HT-29 (cell line): ENCODE measurements around a stretch of chr11.

DNA sequence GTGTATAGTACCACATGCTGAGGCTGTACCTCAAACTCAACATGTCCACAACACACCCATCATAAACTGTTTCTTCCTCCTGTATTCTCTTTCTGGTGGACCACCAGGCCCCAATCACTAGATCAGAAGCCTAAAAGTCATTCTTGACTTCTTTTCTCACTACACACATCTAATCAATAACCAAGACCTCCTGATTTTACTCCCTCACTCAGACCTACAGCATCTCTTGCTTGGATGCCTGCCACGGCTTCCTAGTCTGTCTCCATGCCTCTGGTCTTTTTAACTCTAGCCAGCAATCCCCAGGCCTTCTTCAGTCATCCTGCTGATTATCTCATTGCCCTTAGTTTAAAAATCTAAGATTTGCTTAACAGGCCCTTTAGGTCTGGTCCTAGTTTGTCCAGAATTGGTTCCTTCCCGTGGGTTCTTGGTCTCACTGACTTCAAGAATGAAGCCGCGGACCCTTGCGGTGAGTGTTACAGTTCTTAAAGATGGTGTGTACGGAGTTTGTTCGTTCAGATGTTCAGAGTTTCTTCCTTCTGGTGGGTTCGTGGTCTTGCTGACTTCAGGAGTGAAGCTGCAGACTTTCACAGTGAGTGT lies 3.2 kb downstream of the APIP start:
- RAMPAGE, long total RNA, result no peak

DNA sequence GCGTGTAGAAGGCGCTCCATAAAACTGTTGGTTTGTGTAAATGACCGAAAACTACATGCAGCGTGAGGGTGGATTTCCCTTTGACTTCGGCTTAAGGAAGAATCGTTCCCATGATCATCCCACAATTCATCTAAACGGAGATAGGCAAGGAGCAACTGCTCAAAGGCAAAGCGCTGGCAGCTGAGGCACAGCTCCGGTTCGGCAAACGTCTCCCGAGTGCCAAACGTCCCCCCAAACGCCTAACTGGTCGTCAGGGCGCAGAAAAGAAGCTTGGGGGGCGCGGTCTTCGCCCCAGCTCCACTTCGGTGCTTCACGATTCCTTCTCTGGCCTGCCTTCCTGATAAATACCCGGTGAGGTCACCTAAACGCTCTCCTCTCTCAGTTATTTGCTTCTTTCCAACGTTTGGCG lies 587 bp downstream of the APIP start:
- RAMPAGE, long total RNA, result no peak

DNA sequence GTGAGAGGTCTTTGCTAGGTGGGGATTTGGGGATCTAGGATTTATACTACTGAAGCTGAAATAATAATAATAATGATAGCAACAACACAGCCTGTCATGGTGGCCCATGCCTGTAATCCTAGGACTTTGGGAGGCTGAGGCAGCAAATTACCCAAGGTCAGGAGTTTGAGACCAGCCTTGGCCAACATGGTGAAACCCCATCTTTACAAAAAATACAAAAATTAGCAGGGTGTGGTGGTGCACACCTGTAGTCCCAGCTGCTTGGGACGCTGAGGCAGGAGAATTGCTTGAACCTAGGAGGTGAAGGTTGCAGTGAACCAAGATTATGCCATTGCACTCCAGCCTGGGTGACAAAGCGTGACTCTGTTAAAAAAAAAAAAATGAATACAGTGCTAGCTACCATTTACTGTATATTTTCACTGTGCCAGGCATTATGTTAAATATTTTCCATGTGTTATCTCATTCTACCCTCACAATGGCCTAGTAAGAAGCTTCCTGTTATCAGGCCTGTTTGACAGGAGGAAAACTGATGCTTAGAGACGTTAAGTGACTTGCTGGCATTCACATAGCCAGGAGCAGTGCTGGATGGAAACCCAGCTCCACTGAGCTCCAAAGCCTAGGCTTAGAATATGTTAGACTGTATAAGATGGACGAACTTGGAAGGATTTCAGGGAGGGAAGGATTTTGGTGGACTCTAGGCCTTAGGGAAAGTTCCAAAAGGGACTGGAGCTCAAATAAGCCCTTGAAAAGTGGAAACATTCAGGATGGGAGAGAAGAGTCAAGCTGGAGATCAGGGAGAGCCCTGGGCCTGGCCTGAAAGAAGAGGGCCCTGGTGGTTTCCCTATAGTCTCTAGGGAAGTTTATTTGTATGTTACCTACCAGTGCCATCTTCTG lies 1.9 kb downstream of the CD44 start:
- RAMPAGE, long total RNA, result no peak

DNA sequence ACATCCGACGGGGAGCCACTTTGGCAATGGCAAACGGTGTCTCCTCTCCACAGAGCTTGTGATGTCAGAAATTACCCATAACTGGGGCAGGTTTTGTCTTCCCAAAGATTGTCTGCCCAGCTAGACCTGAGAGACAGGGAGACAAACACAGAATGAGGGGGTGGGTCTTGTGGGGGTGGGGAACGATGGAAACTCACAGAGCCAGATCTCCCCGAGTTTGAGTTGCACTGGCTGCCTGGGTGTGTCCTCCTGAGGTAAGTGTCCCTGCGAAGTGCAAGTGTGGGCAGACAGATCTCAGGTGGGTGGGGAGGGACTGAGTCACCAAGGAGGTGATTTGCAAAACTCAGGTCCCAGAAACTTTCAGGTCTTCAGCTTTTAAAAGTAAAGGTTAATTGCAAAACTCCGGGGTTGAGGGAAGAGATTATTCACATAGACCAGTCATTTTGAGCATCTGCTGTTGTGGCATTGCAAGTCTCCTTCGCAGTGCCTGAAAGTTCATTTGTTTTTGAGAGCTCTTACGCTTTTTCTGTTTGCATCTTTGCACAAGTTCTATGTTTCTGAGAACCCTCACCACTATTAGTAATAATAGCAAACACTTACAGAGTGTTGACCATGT lies 7.0 kb downstream of the CD44 start:
- RAMPAGE, long total RNA, result no peak

DNA sequence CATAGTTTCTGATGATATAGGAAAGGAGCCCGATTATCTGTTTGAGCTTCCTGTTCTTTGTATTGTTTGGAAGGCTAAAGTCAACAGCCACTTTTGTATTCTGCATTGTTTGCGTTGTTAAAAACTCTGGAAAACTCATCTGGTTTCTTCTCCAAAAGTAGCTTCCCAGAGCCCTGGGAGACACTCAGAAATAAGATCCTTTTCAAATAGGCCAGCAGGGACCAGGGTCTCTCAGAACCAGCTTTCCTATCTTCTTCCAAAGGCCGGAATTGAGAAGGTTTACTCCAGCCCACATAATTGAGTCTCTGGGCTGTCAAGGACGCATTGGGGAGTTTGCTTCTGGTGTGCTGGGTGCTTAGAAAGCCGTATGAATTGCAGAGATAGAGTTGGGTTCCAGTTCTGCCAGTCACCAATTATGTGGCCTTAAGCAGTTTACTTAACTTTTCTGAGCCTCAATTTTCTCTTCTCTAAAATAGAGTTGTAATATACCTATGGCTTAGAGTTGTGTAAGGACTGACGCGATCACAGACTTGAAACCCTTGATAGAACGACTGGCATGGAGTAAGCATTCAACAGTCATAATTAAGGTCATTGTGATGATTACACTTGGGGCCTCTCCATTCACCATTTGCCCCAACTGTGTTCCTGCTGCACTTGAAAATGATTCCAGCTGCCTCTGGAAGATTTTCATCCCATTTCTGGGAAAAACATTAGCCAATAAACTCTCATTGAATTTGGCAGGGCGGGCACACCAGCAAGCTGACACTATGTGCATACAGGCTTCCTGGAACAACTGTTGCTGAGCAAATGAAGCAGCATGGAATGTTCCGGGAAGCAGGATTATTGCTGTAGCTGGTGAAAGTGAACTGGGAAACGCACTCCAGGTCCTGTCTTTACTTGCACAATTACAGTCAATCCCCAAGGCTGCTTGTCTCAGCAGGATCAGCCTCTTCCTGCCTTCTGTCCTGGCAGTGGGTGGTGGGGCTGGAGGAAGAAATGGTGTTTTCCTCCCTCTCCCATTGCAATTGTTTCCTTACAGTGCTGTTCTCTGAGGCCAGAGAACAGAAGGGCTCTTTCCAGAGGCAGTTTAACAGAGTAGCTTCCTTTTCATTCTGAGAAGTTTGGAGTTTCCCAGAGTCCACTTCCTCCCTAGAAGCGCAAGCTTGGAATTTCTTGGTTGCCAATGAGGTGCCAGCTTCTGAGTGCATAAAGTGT lies 19.4 kb downstream of the CD44 start:
- RAMPAGE, long total RNA, result no peak

DNA sequence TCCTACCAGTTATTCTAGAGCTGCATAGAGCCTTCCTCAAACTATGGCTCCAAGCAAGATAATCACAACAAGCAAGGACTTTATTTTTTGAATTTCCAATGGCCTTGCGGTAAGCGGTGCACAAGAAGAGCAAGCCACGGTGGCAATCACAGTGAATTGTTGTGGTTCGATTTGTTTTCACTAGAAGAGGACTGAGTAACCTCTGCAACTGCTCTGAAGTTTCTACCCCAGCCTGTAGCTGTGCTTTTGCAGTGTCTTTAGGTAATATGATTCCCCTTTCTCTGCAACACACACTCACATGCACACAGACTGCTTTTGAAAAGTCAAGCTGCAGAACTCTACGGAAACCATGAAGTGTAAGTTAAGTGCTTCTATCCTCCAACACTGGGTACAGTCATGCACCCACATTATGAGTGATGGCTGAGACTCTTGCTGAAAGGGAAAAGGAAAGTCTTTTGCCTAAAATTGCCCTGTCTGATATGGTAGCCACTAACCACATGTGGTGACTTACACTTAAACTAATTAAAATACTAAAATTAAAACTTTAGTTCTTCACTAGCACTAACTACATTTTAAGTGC lies 38.4 kb downstream of the CD44 start:
- RAMPAGE, long total RNA, result no peak

- RAMPAGE, long total RNA, result no peak
Measured at GRCh38 chr11:35207930-35208406, 69.0 kb downstream of the CD44 start.

- RAMPAGE, long total RNA, result no peak
Measured at GRCh38 chr11:35289138-35289460, 130.3 kb downstream of the SLC1A2 start.

DNA sequence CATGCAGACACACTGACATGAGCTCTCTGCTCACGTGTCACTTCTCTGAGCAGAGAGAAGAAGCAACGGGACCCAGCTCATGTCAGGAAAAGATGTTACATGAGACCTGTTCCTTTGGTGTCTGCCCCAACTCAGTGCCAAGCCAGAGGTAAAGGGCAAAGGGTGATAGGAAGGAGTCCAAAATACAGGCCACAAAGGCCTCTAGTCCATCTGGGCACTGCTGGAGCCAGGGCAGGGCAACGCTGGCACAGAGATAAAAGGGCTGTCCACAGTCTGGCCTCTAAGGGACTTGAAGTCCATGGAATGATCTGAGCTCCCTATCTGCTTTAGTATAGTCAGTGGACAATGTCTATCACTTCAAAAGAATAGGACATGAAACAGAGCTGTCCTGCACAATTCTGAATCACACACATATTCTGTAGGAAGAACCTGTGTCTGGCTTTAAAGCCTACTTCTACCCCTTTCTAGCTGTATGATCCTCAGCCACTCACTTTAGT lies 79.2 kb downstream of the SLC1A2 start:
- RAMPAGE, long total RNA, result no peak

DNA sequence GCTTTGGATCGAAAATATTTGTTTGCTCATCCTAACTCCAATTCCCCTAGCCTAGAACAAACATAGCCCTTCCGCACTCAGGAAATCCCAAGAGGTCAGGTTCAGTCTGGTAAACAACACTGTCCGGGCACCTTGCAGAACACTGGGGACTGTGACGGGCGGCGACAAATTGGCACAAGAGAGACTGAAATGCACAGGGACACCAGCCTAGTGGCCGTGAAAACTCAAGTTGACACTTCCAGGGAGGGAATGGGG lies 345 bp upstream of the TRIM44 start:
- RAMPAGE, long total RNA, result no peak

DNA sequence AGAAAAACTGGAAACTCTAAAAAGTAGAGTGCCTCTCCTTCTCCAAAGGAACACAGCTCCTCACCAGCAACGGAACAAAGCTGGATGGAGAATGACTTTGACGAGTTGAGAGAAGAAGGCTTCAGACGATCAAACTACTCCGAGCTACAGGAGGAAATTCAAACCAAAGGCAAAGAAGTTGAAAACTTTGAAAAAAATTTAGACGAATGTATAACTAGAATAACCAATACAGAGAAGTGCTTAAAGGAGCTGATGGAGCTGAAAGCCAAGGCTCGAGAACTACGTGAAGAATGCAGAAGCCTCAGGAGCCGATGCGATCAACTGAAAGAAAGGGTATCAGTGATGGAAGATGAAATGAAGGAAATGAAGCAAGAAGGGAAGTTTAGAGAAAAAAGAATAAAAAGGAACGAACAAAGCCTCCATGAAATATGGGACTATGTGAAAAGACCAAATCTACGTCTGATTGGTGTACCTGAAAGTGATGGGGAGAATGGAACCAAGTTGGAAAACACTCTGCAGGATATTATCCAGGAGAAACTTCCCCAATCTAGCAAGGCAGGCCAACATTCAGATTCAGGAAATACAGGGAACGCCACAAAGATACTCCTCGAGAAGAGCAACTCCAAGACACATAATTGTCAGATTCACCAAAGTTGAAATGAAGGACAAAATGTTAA lies 41.4 kb downstream of the TRIM44 start:
- RAMPAGE, long total RNA, result no peak

GRCh38 chr11:36002170-36002736 lies 58.4 kb downstream of the LDLRAD3 start:
- RAMPAGE, long total RNA, result no peak

GRCh38 chr11:36373101-36373389 lies 77.0 kb downstream of the PRR5L start:
- RAMPAGE, long total RNA, result no peak

GRCh38 chr11:37451812-37452483 lies 853.9 kb upstream of the RAG2 start:
- RAMPAGE, long total RNA, result no peak

- RAMPAGE, long total RNA, result no peak
Measured at GRCh38 chr11:40328978-40329613, 1130.4 kb downstream of the LRRC4C start.

GRCh38 chr11:43420952-43421760 lies 62.4 kb downstream of the TTC17 start:
- RAMPAGE, long total RNA, result no peak

DNA sequence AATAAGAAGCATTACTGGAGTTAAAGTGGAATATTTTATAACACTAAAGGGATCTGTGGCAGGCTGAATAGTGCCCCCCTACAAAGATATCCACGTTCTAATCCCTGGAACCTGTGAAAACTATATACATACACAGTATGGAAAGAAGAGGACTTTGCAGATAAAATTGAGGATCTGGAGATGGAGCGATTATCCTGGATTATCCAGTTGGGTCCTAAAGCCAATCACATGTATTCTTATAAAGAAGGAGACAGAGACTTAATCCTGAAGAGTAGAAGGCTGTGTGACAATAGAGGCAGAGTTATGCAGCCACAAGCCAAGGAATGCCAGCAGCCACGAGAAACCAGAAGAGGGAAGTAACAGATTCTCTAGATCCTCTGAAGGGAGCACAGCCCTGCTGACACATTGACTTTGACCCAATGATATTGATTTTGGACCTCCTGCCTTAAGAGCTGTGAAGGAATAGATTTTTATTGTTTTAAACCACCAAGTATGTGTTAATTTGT lies 103.5 kb downstream of the TTC17 start:
- RAMPAGE, long total RNA, result no peak

DNA sequence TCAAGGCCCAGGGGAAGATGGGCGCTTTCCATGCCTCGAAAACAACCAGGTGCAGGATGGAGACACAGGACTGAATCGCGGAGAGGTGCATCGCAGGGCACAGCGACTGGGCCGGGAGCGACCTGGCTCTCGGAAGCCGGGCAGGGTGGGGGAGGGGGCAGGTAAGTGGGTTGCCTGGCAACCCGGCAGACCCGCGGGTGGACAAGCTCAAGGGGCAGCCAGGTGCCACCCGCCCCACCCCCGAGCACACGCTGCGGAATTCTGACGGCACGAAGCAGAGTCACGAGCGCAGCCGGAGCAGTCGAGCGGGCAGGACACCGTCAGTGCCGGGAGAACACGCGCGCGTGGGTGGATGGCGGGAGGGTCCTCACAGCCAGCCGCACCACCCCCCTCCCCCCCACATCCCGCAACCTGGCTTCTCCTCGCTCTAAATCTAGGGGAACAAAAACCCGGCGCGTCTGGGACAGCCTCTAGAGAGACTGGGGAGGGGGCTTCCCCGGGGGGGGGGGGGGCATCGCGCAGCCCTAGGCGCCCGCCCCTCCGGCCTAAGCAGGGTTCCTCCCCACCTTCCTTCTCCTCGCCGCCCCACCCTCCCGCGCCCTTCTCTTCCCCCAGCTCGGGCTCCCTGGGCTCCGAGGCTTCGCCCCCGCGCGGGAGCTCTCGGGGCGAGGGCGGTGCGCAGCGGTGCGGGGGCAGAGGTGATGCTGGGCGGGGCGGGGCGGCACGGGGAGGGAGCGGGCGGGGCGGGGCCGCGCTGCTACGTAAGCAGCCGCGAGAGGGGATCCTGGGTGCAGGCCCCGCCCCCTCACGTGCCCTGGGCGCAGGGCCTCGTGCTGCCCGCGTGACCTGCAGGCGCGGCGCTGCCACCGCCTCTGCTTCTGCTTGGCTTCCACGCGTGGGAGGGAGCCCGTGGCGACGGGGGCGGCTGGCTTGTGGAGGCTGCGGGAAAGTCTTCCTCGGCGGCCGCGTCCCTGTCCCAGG lies 133.0 kb upstream of the HSD17B12 start:
- RAMPAGE, long total RNA, result no peak

DNA sequence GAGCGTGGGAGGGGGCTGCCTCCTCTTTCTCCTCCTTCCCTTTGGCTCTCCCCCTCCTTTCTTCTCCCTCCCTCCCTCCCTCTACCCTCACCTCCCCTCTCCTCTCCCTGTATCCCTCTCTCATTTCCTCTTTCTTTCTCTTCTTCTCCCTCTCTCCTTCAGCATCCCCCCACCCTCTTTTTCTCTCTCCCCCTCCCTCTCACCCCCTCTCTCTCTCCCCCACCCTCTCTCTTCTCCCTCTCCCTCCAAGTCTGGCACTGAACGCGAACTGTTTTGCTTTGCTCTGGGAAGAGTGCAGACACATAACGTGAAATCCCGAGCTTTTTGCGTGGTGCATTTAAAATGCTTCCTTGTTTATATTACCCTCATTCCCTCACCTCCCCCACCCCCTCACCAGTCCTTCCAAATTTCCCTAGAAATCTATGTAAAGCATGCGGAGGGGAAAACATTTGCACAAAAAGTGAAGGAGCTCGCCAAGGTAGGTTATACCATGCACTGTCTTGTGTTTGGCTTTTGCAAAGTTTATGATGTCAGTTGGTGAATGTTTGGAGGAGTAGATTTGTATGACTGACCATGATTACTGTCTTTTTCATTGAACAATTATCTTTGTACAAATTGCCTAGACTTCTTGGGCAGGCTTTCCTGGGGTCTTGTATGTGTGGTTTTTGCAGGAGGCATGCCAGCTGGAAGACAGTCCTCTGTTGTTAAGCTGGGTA lies 123.9 kb upstream of the HSD17B12 start:
- RAMPAGE, long total RNA, result no peak

- RAMPAGE, long total RNA, result no peak
Measured at GRCh38 chr11:43576622-43577025, 103.9 kb upstream of the HSD17B12 start.